UCH-1 (cell line): Measurements from ENCODE around the gene GAREM2.

- RRBS, result 54% methylated on average over 5 of the region's 18 CpGs
Measured at GRCh38 chr2:23669938-23670455, 256.9 kb downstream of the ATAD2B start.

DNA sequence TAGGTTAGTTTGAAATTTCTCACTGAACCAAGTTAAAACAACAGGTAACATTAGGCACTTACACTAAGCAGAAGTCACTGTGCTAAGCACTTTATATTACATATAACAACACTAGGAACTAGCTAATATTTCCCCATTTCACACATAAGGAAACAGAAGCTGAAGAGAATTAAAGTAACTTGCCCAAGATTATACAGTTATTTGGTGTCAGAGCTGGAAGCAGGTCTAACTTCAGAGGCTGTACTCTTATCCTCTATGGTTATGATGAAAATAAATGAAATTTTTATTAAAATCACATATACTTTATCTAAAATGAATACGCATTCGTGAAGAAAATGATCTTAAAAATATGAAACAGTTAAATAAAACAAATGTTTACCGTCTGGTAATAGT lies 5.9 kb downstream of the ITSN2 start:
- RRBS, result no CpG with 5 or more reads among the region's 3 CpGs

DNA sequence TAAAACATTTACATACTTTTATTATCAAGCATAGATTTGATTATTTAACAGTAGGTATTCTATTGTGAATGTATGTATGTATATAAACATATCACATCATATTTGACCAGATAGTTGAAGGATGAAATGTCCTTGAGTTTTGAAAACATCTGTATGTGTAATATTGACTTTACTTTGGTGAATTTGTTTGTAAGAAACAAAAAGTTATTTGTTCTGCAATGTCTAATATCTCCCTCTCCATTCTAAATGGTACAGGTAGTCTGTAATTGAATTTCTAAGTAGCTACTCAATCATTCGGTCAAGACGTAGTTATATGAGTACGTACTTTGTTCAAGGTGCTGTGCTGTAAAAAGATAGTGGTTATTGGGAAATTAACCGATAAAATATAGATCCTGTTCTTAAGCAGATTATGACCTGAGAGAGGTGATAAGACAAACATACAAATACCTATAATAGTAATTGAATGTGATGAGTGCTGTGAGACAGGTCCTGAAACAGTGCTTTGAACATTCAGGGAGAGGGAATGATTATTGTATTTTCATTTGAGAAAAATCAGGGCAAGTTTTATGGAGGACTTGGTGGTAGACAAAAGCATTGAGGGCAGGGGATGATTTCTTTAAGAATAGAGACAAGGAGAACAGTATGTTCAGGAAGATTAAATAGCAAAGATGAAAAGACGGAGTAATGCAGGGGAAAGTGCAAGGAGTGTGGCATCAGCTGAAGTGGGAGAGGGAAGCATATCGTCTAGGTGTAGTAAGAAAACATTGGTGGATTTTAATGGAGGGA lies 7.1 kb downstream of the NCOA1 start:
- RRBS, result no CpG with 5 or more reads among the region's 6 CpGs

DNA sequence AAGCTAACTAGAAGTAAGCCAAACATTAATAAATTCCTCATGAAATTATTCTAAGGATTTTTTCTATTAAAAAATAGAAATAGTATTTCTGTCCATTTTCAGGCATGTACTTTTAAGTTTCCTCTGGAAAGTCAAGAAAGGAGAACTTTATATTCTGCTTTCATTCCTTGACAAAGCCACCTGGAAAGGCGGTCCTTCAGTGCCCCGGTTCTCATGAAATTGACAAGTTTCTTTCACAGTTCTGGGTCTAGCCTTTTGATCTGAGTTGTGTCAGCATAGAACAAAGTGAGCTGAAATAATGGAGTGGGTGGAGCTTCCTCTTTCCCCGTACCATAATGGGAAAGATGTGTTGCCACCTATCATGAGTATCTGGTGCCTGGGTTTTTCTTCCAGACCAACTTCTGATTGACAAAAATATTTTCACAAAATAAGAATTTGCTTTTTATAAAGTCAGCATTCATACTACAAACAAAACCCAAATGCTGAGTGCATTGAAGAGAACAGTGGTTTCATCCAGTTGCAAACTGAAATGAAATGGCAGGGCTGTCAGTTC lies 49.3 kb downstream of the PTRHD1 start:
- RRBS, result no CpG with 5 or more reads among the region's 3 CpGs

GRCh38 chr2:24886664-24887366 lies 33.2 kb downstream of the ADCY3 start:
- RRBS, result no CpG with 5 or more reads among the region's 19 CpGs

- RRBS, result no CpG with 5 or more reads among the region's 14 CpGs
Measured at GRCh38 chr2:25279052-25279797, 62.5 kb downstream of the DNMT3A start.

- RRBS, result no CpG with 5 or more reads among the region's 21 CpGs
Measured at GRCh38 chr2:25314264-25315486, 27.1 kb downstream of the DNMT3A start.

DNA sequence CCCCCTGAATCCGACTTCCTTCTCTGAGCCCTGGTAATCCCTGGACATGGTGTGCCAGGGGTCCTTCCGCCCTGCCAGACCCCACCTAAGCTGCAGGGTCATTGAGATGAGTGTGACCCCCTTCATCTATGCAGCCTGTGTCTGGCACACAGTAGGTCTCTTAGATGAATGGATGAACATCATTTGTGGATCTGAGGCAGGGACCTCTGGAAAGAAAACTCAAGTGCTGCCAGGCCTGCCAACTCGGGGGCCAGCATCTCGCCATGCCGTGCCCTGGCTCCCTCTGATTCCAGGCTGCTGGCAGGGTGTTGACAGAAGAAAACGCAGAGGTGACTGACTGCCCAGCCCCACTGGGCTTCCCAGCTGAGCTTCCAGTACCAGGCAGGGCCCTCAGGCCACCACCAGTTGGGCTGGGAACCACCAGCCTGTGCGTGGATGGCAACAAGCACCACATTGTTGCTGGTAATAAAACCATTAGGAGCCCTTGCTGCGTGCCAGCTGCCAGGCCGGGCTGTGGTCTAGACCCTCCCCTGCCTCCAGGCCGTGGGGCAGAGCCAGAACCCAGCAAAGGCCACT lies 9.3 kb downstream of the DNMT3A start:
- RRBS, result no CpG with 5 or more reads among the region's 10 CpGs

DNA sequence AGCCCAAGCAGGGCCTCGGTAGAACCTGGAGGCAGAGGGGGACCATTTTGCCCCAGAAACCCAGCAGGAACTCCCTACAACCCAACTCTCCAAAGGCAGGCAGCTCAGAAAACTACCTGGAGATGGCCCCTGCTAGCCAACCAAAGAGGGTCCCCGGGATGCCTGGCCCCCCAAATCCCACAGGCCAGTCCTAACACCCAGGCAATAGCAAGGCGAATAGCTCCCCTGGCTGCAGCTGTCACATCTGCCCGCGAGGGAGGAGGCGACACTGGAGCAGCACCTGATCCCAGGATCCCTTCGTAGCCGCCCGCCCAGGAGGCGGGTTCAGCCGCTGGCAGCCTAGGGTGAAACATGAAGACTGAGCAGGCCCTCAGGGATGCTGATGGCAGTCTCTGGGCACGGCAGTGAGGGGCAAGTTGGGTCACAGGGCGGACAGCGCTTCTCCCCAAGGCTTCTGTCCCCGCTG lies 2.1 kb downstream of the DNMT3A start:
- RRBS, result no CpG with 5 or more reads among the region's 15 CpGs

DNA sequence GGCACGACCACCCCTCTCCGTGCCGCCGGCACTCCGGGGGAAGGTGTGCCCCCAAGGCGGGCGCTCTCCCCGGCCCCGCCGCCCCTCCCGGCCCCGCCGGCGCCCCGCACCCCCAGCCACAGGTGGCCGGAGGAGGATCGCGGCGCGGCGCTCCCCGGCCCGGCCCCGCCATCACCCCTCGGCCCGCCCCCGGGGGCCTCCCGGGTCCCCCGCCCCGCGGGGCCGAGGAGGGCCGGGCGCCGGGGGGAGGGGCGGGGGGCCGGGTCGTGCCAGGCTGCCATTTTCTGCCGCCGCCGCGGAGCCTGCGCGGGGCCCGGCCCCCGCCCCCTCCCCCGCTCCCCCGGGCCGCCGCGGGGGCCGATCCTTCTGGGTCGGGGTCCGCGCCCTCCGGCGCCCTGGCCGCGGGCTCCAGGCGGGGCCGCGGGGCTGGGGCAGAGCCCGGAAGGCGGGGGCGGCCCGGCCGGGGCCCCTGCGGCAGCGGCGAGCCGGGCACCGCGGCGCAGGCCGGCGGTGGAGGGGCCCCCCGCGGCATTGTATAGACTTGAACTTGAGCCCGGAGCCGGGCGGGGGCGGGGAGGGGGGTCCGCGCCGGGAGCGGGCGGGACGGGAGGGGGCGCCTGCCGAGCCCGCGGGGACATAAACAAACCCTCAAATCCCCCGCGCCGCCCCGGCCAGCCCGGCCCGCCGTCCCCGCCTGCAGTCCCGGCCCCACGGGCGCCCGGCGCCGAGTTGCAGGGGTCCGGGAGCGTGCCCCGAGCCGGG lies 571 bp downstream of the DNMT3A start:
- RRBS, result 4% methylated on average over 40 of the region's 110 CpGs

GRCh38 chr2:25671606-25672089 lies 1.7 kb downstream of the DTNB start:
- RRBS, result no CpG with 5 or more reads among the region's 2 CpGs

GRCh38 chr2:25805934-25806533 lies 72.3 kb downstream of the ASXL2 start:
- RRBS, result no CpG with 5 or more reads among the region's 4 CpGs

DNA sequence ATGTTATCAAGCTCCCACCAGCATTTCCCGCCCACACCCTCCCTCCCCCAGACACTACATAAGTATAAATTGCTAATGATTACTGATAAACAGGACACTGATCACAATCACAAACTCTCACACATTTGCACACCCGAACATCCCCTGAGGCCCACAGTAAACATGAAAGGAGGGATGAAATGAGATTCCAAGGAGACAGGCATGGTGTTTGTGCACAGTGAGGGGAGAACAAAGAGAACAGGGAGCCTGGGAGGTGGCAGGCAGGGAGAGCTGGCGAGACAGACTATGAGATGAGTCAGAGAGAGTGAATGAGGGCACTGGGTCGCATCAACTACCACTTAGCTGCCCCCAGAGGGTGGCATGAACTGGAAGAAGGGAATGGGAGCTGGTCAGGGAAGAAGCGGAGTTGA lies 5.3 kb downstream of the KIF3C start:
- RRBS, result no CpG with 5 or more reads among the region's 5 CpGs

DNA sequence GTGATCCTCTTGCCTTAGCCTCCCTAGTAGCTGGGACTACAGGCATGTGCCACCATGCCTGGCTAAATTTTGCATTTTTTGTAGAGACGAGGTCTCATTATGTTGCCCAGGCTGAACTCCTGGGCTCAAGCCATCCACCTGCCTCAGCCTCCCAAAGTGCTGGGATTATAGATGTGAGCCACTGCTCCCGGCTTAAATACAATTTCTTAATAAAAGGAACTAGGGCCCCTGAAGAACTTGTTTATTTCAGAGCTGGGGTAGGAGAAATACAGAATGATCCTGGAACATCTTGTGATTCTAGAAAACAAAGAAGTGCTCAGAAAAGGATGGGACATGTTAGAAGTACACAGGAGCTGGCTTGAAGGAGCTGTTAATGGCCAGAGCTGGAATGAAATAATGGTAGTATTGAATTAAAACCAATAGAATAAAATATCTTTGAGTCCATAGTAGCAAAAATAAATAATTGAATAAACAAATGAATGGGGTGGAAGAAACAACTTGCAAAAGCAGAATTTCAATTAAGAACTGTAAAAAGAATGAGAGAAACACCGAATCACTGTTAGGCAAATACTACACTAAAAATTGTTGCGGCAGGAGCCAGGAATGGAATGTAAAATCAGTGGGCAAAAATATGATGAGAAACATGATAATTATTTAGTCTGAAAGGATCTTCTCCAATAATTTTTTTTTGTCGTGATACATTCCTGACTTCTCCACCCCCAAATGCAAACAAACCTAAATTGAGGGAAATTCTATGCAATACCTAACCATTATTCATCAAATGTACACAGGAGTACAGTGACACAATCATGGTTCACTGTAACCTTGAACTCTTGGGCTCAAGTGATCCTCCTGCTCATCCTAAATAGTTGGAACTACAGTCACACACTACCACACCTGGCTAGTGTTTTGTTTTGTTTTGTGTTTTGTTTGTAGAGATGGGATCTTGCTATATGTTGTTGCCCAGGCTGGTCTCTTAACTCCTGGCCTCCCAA lies 46.2 kb downstream of the RAB10 start:
- RRBS, result no CpG with 5 or more reads among the region's 5 CpGs

GRCh38 chr2:26123162-26123716 lies 49.6 kb upstream of the GAREM2 start:
- RRBS, result no CpG with 5 or more reads among the region's 9 CpGs

- RRBS, result no CpG with 5 or more reads among the region's 10 CpGs
Measured at GRCh38 chr2:26143794-26144546, 28.9 kb upstream of the GAREM2 start.

DNA sequence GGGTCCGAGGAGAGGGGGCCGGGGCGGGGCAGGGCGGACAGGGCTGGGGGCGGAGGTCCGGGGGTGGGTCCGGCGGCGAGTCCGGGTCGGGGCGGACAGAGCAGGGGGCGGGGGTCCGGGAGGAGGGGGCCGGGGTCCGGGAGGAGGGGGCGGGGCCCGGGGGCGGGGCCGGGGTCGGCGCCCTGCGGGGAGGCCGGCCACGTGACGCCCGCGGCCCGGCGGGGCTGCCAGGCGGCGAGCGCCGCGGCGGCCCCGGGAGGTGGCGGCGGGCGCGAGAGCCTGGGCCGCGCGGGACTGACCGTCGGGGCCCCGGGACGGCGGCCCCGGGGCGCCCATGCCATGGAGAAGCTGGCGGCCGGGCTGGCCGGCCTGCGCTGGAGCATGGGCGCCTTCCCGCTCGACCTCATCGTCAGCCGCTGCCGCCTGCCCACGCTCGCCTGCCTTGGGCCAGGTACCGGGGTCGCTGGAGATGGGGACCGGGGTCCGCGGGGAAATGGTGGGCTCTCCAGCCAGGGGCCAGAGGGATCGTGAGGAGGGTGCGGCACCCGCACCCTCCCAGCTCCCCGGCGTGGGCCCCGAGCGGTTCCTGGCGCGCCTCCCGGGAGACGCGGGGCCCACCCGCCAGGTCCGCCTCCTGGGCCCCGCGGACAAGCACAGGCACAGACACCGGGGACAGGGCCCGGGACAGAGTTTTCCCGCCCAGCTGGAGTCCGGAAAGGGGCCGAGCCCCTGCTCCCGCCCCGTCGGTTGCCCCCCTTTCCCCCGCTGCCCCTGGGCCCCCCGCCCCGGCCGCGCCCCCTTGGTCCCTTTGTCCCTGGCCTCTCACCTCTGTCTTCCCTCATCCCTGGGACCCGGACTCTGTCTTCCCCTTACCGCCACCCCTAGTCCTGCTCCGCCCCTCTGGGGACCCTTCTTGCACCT lies at the start of gene GAREM2:
Gene GAREM2 (plus strand): TSS at position 207 of the 921 bp plus-strand sequence.
- RRBS, result 18% methylated on average over 63 of the region's 100 CpGs

GRCh38 chr2:26173929-26174773 lies 1.3 kb downstream of the GAREM2 start:
- RRBS, result 65% methylated on average over 14 of the region's 37 CpGs

DNA sequence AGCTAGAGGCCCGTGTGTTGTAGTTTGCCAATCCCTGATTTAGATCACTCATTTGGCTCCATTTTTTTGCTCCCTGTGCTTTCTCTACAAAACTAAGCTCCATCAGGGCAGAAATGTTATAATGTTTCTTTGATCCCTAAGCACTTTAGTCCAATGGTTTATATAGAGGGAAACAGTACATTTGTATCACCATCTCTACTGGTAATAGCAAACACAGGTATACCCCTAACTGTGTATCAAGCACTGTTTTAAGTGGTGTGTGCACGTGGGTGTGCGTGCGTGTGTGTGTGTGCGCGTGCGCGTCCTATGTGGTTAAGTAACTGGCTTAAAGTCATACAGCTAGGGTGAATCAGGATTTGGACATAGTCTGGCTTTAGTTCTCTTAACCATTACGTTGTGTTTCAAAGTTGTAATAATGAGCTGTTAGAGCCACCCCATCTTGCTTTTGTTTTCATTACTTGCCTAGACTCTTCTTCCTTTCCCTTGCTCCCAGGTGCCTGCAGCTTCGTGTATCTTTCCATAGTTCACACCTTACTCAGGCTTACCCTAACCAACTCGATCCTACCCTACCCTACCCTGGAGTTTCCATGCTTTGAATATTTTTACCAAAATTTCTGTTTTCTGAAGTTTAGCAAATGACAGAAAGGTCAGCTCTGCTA lies 2.1 kb downstream of the HADHB start:
- RRBS, result no CpG with 5 or more reads among the region's 11 CpGs

DNA sequence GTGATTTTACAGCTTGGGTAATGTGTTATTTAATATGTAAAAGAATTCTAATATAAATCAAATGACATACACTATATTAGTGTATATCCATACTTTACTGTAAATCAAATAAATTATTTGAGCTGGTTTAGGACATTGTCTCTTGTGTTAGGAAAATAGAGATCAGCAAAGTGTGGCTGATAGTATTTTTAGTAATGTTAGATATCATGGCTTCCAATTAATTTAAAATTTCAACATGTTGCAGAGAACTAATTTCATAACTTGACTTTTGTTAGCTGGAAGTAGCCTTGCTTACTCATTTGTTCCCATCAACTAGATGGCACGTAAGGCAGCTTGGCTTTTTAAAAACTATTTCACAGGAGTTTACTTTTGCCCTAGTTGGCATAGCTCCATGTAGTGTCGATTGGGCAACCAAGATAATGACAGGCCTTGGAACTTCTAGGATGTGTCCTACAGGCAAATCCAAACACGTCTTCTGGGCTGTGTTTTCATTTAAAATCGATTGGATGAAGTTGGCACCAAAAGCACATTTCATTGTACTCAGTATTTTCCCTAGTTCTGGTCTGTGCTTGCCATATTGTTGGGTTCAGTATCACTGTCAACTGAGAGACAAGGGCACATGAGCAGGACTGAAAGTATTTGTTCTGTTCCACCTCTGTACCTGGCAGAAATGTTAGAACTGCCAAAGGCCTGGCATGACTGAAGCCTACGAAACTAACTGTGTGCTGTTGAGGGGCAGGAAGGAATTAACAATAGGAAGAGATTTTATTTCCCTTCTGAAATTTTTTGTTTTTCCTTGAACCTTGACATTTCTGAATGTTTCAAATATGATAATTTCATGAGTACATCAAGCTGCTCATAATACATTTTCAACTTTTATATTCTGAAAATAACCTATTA lies 29.4 kb downstream of the HADHB start:
- RRBS, result no CpG with 5 or more reads among the region's 5 CpGs